Measurements from ENCODE around the genes FAM53A and ADD1.

DNA sequence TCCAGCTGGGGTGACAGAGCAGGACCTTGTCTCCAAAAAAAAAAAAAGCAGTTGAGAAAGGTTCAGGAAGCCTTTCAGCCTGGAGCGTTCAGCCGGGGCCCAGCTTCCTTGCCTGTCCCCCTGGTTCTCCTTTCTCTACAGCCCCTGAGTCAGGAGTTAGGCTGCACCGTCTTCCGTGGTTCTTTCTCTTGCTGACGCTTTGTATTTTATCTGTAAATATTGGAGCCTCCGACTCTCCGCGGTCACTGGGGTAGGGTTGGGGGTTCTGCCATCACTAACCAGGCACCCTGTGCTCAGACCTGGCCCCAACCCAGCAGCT lies 13.7 kb upstream of the UVSSA start:
- PRO-cap, 2 experiments: no peak in any of the 2 experiments

DNA sequence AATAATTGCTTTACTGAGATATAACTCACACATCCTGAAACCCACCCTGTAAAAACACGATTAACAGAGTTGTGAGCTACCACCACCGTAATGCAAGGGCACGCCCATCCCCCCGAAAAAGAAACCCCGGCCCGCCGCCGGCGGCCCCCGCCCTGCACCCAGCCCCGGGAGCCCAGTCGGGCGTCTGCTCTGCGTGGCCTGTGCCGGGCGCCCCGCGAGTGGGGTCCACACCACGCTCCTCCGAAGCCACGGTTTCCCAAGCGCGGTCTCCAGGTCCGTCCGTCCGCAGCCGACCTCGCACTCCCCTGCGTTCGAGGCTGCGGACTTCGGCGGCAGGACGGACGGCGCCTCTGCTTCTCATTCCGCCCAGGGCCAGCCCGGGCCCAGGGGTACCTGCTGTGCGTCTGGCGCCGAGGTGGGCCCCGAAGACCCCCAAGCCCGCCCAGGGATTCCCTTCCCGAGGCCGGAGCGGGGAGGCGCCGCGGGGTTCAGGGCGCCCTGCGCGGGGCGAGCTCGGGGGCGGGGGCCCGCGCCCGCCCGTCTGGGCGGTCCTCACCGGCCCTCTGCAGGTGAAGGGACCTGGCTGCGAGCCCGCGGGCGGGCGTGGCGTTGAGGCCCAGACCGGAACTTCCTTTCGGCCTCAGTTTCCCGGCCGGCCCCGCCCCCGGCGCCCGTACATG lies 713 bp upstream of the UVSSA start:
- PRO-cap, 2 experiments: peak in 2 of 2 experiments; most common plus-strand start position 175 of the sequence (in 1); most common minus-strand start position 515 of the sequence (in 1)

DNA sequence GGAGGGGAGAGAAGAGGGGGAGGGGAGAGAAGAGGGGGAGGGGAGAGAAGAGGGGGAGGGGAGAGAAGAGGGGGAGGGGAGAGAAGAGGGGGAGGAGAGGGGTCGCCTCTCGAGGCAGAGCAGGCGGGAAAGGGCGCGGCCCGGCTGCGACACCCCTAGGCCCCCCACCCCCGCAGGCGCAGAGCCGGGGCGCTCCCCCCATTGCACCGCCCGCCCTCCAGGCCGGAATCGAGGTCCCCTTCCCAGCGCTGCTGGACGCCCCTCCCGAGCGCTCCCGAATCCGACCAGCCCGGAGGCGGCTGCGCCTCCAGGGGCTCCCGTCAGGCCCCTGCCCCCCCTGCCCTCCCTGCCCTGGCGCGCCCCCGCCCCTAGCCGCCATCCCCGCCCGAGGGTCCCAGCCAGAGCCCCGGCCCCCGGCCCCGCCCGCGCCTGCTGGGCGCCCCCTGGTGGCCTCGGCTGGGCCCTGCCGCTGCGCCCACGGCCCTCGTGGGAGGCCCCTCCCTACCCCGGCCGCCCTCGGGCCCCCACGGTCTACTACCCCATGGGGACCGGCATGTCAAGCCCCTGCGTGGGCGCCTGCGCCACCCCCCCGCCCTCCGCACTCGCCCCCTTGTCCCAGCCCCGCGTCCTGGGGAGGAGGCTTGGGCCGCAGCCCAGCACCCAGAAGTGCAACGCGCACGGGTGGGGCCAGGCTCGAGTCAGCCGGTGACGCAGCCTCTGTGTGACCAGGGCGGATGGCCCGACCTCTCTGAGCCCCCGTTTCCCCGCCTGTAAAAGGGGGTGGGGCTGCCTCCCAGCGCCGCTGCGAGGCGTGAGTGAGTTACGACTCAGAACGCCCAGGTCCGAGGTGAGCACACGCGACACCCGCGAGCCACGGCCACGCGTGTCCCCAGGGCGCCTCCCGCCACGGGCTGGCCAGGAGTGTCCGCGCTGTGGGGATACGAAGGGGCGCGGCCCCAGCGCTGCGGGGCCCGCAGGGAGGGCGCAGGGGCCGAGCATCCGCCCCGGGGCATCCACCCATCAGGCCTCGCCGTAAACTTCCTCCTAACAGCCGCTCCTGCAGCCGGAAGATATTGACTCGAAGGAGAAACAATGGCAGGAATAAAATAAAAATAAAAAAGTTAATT lies 104.9 kb downstream of the FAM53A start:
- PRO-cap, 2 experiments: peak in 2 of 2 experiments; most common plus-strand start position 502 of the sequence (in 2); most common minus-strand start position 431 of the sequence (in 2)

DNA sequence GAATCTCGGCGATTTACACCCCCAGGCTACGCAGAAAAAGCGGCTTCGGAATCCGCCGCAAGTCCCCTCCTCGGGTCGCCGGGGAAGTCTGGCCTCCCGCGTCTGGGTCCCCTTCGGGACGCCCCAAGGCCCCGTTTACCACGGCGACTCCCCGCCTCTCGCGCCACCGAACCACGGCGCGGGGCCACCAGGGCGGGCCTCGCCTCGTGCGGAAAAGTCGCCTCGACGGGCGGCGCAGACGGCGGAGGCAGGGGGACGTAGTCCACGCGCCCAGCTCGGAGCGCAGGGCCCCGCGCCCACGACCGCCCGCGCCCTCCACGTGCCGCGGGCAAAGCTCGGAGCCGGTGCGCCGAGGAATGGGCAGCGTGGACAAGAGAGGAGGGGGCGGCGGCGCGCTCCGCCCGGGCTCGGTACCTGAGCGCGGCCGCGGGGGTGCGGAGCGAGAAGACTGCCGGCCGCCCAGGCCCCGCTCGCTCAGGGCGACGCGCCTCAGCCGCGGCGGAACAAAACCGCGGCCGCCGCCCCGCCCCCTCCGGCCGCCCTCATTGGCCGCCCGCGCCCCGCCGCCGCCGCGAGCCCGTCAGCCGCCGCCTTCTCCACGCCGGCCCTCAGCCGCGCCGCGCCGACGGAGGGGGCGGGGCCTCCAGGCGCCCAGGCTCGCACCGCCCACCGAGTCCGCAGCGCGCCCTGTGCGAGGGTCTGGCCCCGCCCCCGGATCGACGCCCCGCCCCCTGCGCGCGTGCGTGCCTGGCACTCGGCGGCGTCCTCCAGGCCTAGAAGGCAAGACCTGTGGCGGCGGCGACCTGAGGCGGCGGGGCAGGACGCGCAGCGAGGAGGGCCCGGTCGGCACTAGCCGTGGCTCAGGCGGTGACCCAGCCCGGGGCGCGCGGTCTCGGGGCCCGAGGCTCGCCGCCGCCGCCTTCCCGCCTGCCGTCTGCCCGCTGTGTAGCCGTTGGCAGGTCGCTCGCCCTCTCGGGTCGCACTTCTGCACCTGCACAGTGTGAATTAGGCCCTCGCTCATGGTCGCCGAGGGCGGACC lies at the start of gene FAM53A:
Gene FAM53A, minus strand, starts transcription at position 495 of the 1,039 bp plus-strand sequence.
- PRO-cap, 2 experiments: peak in 2 of 2 experiments; most common plus-strand start position 753 of the sequence (in 2); most common minus-strand start position 481 of the sequence (in 2)

DNA sequence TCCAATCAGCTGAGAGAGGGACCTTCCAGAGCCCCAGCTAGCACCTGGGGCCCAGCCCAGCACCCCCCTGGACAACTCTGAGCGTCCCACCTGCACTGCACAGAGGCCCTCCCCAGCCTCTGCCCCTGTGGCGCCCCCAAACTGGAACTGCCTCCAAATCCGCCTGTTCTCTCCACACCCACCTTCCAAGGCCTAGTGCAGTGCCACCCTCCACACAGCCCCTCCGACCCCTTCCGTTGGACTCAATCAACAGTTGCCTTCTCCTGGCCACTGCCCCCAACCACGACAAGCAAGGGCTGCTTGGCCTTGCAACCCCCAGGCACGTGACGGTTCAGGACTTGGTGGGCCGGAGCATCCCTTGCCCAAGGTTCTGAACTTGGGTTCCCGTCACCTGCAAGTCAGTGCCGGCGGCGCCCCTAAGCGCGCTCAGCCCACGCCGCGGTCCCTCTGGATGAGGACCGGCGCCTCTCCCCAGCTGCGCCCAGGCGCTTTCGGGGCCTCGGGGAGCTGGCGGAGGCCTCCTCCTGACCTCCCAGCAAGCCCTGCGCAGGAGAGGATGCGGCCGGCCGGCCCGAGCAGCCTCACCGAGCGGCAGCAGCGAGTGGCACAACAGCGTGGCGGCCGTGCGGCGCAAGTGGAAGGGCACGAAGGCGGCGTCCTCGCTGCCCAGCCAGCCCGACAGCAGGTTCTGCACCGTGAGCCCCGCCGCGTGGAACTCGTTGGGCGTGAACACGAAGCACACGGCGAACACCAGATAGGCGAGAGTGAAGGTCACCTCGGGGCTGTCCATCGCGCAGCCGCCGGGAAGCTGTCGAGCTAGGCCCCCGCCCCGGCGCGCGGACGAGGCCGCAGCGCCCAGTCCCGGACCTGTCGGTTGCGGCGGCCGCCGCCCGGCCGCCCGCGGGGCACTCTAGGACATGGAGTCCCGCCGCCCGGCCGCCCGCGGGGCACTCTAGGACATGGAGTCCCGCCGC lies 788 bp downstream of the TMEM129 start:
- PRO-cap, 2 experiments: peak in 2 of 2 experiments; most common plus-strand start position 584 of the sequence (in 2); most common minus-strand start position 912 of the sequence (in 2)

DNA sequence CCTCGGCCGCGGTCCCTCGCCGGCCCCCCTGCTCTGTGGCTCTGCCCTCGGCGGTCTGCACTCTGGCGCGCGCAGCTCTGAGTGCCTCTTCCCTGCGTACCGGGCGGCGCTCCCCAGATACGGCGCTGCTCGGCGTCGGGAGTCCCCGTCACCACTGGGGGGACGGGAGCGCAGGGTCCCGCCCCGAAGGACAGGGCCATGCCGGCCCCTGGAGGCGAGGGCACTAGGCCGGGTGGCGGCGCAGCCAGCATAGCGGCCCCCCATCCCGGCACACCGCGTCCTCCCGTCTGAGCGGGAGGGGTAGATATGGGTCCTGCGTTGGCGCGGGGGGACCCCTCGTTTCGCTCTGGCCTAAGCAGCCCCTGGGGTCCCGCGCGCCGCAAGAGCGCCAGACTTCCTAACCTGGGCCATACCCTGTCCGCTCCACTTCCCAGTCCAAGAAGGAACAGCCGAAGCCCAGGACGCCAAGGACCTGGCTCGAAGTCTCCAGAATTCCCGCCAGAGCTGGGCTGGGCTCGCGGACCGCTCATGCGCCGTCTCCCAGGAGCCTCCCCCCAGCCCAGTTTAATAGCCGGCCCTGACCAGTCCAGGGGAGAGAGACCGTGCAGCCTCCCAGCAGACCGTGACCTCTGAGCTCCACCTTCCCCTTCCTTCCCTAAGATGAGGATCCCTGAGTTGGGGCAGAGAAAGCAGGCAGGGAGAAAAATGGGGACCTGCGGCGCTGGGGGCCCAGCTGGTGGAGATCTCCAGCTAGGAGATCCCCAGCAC lies 853 bp upstream of the LETM1 start:
- PRO-cap, 2 experiments: peak in 2 of 2 experiments; most common plus-strand start position 193 of the sequence (in 2); most common minus-strand start position 57 of the sequence (in 2)

- PRO-cap, 2 experiments: no peak in any of the 2 experiments
These were observed 33.6 kb downstream of the NELFA start for GRCh38 chr4:1975153-1975618.

- PRO-cap, 2 experiments: no peak in any of the 2 experiments
These were observed 592 bp downstream of the HAUS3 start for GRCh38 chr4:2241382-2241675.

- PRO-cap, 2 experiments: no peak in any of the 2 experiments
These were observed 6.6 kb downstream of the MXD4 start for GRCh38 chr4:2254913-2256075.

- PRO-cap, 2 experiments: no peak in any of the 2 experiments
These were observed 23.3 kb upstream of the MXD4 start for GRCh38 chr4:2285054-2285727.

GRCh38 chr4:2333619-2333929 lies 71.7 kb upstream of the MXD4 start:
- PRO-cap, 2 experiments: no peak in any of the 2 experiments

- PRO-cap, 2 experiments: no peak in any of the 2 experiments
These were observed 77.3 kb upstream of the MXD4 start for GRCh38 chr4:2339166-2339720.

GRCh38 chr4:2761503-2762023 lies 5.4 kb upstream of the TNIP2 start:
- PRO-cap, 2 experiments: no peak in any of the 2 experiments

DNA sequence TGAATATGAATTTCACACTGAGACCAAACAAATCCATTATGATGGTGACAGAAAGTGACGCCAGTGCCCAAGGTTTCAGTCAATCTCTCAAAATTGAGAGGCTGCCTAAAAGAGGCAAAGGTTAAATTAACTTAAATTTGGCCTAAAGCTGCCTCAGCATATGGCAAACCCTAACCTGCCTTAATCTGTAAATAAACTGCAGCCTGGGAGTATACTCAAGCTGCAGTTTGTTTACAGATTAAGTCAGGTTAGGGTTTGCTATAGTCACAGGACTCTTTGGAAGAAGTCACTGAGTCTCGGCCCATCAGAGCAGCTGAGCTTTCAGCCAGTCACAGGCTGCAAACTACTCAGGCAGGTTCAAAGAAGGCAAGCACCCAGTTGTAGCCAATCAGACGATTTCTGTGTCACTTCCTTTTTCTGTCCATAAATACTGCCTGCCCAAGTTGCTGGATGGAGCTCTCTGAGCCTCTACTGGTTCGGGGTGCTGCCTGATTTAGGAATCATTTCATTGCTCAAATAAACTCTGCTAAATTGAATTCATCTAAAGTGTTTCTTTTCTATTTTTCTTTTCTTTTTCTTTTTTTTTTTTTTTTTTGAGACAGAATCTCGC lies 7.4 kb upstream of the SH3BP2 start:
- PRO-cap, 2 experiments: peak in 2 of 2 experiments; most common plus-strand start position 453 of the sequence (in 2); most common minus-strand start position 315 of the sequence (in 1)

GRCh38 chr4:2791880-2792657 lies 816 bp upstream of the SH3BP2 start:
- PRO-cap, 2 experiments: no peak in any of the 2 experiments

GRCh38 chr4:2811468-2812542 lies 18.9 kb downstream of the SH3BP2 start:
- PRO-cap, 2 experiments: peak in 2 of 2 experiments; most common plus-strand start chr4:2812291 (in 2); most common minus-strand start chr4:2812068 (in 2)

DNA sequence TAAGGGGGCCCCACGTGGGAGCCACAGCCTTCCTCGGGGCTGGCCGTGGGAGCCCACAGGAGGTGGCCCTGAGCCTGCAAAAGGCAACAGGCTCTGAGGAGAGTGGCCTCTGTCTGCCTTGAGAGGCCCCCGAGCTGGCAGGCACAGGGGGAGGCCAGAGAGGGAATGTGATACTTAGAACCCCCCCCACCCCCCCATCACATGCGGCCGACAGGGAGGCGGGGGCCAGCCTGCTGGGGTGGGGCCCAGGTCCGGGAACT lies 19.6 kb downstream of the SH3BP2 start:
- PRO-cap, 2 experiments: no peak in any of the 2 experiments

DNA sequence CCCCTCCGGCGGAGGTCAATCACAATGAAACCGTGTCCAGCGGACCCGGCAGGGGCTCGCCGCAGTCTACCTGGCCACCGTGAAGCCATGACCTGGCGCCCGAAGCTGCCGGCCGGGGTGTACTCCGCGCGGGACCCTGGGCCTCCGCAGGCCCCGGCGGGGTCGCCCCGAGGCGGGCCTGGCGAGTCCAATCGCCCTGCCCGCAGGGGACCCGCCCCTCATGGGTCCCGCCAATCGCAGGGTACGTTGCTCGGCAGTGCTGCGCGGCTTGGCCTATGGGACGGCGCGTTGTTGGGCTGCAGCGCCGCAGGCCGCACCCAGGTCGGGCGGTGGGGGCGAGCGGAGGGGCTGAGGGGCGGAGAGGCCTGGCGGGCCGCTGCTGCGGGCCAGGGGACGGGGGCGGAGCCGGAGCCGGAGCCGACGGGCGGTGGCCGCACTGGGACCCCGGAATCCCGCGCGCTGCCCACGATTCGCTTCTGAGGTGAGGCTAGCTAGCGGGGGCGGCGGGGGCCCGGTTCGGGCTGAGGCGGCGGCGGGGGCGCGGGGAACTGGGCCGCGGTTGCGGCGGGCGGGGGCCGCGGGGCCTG lies at the start of gene ADD1:
Gene ADD1, plus strand, starts transcription at position 301 of the 587 bp plus-strand sequence.
- PRO-cap, 2 experiments: peak in 2 of 2 experiments; most common plus-strand start position 358 of the sequence (in 1); most common minus-strand start position 180 of the sequence (in 2)

- PRO-cap, 2 experiments: peak in 2 of 2 experiments; most common plus-strand start chr4:2868451 (in 1); most common minus-strand start chr4:2868410 (in 1)
These were observed 24.4 kb downstream of the ADD1 start for GRCh38 chr4:2867650-2868875.

DNA sequence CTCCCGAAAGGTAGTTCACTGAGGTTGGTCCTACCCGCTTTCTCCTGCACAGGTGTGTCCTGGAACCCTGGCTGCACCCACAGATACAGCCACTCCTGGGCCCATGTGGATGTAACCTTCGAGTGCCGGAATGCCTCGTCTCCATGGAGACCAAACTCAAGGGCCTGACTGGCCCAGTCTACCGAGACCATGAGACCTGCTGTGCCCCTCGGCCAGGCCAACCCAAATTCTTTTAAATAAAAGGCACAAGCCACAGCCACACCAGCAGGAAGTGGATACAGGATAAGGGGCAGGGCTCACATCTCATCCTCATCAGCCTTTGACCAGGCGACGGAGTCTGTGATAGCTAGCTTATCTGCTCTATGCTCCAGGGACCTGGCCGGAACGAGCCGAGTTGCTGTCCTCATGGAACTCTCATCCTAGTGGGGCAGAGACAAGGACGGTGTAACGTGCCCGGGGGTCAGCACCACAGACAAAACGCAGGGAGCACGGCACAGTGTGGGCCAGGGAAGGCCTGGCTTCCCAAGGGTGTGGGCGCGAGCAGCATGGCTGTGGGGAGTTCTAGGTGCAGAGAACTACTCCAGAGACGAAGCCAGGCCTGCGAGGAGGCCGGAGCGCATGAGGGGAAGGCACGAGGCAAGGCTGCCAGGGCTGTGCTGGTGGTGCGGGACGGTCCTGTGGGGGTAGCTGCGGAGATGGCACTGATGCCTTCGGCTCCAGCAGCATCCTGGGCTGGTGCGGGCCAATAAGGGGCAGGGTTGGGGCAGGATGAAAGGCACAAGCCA lies 5.8 kb upstream of the MFSD10 start:
- PRO-cap, 2 experiments: no peak in any of the 2 experiments